ENCODE measurements around the gene PACSIN1.

- PRO-cap, result no peak
Measured at GRCh38 chr6:33927454-33927939, 123.7 kb upstream of the MLN start.

- PRO-cap, result no peak
Measured at GRCh38 chr6:33994860-33995443, 150.9 kb downstream of the GRM4 start.

GRCh38 chr6:34021793-34022142 lies 124.1 kb downstream of the GRM4 start:
- PRO-cap, result no peak

DNA sequence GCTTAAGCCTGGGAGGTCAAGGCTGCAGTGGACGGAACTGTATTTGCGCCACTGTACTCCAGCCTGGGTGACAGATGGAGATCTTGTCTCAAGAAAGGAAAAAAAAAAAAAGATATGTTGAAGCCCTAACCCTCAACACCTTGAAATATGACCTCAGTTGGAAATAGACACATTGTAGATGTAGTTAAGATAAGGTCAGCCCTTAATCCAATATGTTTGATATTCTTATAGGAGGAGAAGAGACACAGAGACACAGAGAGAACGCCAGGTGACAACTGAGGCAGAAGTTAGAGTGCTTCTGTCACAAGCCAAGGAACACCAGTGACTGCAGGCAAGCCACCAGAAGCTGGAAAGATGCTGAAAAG lies 18.4 kb upstream of the HMGA1 start:
- PRO-cap, result no peak

DNA sequence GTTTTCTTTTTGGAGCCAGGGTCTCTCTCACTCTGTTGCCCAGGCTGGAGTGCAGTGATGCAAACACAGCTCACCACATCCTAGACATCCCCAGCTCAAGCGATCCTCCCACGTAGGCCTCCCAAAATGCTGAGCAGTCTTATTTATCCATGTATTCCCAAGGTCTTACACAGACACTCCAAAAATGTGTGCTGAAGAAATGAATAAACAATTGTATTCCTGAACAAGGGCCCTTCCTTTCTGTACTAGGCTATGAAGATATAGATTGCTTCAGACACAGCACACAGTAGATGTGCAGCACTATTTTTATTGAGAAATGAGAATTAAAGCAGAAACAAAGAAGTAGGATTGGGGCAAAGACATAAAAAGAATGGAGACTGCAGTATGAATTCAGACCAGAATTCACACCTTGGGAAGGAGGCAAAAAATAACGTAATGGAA lies 9.1 kb downstream of the NUDT3 start:
- PRO-cap, result no peak

DNA sequence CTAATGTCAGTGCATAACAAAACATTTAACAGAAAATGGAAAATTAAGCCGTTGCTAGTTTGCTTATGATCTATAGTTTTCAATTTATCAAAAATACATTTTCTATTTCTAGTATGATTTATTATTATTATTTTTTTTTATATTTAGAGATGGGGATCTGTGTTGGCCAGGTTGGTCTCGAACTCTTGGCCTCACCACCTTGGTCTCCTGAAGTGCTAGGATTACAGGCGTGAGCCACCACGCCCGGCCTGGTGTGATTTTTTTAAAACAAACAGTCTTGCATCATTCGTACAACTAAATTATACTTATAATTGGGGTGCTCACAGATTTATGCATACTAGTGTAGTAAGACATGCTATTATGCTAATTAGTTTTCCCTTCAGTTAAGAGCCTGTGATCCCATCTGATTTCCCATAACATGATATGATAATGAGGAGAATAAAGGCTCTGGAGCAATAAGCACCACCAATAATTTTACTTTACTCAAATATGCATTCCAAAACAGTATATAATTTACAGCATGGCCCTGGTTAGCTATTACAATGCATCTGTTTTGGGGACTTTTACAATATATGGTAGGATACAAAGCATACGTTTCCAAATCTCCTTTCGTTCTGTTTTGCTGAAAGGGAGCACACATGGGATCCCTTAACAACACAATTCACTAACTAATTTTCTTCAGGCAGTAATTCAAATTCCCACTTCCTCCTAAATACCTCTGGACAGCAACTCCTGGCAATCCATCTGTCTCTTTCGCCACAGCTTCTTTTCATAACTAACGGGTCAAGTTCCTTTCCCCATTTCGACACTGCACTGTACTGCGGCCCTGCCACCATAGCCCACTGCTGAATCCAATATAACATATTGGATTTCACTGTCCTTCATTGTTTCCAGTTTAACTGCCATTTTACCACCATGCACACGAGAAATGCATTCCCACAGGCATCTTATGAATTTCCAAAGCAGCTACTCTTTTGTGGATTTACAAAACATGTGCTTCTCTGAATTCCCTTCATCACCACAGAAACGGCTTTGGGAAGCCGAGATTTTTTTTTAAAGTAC lies 1.7 kb downstream of the NUDT3 start:
- PRO-cap, result no peak

GRCh38 chr6:34447811-34448494 lies 17.9 kb upstream of the PACSIN1 start:
- PRO-cap, result no peak

GRCh38 chr6:34457920-34458627 lies 7.8 kb upstream of the PACSIN1 start:
- PRO-cap, result unidirectional peak, plus-strand start at chr6:34458362

GRCh38 chr6:34465832-34466633 lies at the start of gene PACSIN1:
TSS of gene PACSIN1 (plus strand) at chr6:34466076.
- PRO-cap, result no peak

DNA sequence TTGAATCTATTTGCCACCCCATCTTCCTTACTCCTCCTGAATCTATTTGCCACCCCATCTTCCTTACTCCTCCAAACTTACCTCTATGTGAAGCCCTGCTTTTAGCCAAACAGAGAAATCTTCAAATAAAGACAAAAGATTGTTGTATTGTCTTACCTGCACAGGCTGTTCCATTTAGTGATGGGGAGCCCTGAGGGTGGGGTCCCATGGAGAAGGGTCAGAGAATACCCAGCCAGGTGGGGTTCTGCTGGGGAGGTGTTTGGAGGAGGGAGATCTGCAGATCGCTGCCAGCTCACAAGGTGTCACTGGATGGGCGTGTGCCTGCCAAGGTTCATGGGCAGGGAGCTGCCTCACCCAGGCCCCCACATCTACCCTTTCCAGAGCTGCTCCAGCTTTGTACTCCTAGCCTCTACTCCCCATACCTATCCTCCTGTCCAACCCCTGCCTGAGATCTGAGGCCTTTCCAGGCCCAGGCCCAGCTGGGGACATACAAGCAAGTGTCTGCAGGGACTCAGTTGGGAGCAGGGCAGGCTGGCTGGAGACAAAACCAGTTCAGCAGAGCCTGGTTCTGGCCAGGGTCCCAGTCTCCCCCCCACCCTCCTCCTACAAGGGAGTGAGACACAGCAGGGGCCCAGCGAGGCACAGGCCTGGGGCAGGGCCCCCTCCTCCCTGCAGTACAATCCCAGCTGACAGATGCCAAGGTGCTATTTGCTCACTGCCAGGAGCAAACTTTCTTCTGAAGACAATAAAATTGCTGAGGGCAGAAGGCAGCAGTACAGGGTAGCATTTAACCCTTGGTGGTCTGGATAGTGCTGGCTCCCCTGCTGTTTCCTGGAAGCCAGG lies 19.8 kb downstream of the SPDEF start:
- PRO-cap, result no peak

- PRO-cap, result no peak
Measured at GRCh38 chr6:34559800-34560276, 3.7 kb upstream of the SPDEF start.

DNA sequence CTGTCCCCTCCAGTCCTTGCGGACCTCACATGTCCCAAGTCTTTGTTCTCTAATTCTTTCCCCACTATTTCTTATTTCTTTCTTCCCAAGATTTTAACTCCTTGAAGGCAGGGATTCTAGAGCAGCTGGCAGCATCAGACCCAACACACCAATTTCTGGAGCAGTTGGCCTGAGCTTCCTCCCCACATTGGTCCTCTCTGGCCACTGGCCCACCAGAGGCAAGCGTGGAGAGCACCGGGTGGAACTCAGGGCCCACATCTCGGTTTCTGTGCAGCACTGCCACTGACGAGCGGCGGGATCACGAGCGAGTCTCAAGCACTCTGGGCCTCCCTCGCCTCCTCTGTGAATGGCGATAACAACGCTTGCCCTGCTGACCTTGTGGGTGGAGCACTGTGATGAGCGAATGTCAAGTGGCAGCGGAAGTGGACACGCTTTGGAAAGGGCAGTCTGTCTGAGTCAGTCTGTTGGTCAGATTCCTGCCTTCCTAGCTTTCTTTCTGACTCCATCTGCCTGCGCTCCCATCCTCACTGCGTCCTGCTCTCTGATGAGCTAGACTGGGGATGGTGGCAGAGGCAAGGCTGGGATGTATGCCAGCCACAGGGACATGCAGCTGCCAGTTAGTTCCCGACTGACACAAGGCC lies 4.3 kb upstream of the SPDEF start:
- PRO-cap, result no peak

DNA sequence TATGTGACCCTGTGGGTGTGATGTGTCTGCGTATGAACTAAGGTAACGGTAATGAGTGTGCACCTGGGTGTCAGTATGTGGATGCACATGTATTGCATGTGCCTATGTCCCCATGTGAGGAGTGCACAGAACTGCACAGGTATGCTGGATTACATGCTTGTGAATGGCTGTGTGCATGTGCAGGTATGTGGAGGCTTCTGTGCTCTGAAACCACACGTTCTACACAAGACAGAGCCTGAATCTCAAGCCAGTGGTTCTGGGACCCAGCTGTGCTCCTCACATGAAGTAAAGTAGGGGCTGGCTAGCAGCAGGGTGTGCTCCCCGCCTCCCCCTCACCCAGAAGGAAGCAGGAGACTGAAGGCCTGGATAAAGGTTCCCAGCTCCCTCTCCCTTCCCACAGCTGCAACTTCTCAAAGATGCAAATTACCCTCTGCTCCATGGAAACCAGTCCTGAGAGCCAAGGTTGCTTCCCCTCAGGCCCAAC lies 24.7 kb upstream of the SPDEF start:
- PRO-cap, result no peak

DNA sequence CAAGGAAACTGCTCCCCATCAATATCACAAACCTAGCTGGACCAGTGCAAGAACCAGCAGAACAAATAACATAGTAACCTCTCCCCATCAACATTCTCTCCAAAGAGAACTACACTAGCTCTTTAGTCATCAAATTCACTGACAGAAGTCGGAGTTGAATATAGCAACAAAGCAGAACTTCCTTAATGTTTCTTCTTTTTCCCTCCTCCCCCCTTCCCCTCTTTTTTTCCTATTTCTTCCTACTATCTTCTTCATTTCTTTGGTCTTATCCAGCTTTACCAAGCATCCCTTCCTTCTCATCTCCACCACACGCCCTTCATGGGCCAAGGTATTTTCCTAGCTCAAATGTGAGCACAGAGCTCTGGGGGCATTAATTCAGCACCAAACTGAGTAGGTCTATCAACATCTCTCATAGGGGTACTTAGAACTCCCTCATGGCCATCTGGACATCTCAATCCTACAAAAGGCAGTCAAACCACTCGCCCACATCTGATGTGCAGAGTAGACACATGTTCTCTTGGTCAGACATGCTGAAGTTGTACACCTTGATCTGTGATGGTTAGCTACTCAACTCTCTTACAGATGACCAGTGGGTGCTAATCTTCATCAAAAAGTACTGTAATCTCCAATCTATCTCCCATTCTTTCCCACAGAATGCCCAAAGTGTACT lies 69.0 kb upstream of the SPDEF start:
- PRO-cap, result no peak

DNA sequence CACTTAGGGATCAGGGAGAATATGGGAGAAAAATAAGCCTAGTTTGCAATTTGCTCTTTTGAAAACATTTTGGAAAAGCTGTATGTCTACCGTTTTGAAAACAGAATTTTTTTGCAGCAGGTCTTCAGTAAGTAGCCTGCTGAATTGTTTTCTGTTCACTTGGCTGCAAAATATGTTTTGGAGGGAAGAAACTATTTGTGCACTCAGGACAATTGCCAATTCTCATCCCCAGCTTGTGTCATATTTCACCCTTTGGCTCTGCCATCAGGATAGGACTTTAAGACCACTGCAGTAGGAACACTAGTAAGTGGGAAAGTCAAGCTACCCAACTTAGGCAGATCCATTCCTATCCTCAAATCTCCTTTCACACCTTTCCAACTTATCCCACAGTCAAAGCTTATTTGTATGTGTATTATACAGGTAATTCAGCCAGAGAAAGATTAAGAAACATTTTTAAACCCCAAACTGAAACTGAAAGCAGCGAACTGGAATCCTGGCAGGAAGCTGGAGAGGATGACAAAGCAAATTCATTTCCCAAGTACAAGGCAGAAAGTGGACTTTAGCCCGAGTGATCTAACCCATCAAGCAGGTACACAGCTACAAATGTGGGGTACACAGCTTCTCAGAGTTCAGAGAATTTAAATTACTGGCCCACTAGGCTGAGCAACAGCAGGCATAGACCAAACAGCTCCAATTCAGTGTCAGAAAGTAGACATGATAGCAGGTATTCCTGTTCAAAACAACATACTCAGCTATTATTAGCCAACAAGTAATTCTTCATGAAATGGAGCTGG lies 39.3 kb downstream of the ILRUN start:
- PRO-cap, result bidirectional peak, plus-strand start at position 548 of the sequence, minus-strand start at position 487 of the sequence

GRCh38 chr6:34709191-34709838 lies 12.7 kb upstream of the ILRUN start:
- PRO-cap, result no peak

DNA sequence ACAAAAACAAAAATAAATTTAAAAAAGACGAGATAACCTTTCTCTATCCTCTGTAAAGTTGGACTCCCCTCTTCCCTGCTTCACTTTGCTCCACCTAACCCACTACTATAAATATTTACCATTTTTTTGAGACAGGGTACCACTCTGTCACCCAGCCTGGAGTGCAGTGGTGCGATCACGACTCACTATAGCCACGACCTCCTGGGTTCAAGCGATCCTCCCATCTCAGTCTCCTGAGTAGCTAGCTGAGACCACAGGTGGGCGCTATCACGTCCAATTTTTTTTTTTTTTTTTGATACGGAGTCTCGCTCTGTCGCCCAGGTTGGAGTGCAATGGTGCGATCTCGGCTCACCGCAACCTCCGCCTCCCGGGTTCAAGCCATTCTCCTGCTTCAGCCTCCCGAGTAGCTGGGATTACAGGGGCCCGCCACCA lies 880 bp upstream of the SNRPC start:
- PRO-cap, result no peak

DNA sequence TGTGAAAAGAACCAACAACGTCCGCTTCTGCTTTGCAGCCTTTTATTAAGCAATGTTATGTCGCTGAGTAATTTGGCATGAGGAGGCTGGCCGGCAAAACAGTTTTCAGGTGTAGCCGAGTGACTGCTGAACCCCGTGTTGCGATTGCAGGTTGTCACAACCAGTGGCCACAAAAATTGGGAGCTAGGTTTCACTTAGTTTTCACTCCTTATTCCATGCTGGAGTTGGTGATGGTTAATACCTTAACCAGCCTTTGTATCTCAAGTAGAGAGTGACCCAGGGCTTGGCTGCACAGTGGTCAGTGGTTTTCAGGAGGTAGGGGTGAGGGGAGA lies 1.2 kb downstream of the BLTP3A start:
- PRO-cap, result no peak

- PRO-cap, result no peak
Measured at GRCh38 chr6:34919596-34919953, 30.5 kb downstream of the ANKS1A start.

- PRO-cap, result no peak
Measured at GRCh38 chr6:35008583-35009337, 119.7 kb downstream of the ANKS1A start.